HGPS cell (cell line): Measurements from ENCODE around the gene ZDHHC14.

GRCh38 chr6:156886366-156886842, 109.2 kb downstream of the ARID1B start:
- RRBS = no CpG with 5 or more reads among the region's 8 CpGs

DNA sequence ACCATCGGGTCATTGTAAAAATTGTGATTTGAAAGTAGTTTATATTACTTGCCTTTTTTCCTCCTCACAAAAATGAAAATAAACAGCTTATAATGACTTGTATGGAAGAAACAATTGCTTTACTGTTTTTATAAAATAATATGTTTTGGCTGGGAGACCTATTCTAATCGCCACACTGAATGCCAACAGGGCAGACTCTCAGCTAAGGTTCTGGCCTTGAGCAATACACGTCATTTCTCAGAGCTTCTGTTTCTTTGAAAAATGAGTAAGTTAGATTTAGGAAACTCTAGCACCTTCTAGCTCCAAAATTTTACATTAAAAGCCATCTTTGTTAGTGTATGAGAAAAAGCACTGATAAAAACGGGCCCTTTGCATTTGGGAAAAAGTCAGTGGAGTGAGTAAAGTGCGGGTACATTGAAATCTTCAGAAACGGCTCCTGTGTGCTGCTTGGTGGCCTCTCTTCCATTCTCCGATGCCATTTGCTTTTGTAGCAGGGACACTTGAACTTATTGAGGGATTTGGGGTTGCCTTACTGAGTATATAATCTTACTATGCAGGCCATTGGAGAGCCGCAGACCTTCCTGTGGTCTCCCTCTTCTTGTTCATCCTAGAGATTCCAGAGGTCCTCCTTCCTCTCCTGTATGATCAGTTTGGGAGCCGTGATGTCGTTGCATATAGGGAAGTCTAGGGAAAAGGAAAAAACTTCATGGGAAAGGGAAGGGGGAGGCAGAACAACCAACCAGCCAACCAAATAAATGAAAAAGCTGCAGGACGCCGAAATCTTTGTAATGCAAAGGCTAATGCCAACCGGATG, 166.8 kb downstream of the ARID1B start:
- RRBS = no CpG with 5 or more reads among the region's 13 CpGs

- RRBS = no CpG with 5 or more reads among the region's 10 CpGs
Observed at GRCh38 chr6:156975575-156976066, 198.4 kb downstream of the ARID1B start.

DNA sequence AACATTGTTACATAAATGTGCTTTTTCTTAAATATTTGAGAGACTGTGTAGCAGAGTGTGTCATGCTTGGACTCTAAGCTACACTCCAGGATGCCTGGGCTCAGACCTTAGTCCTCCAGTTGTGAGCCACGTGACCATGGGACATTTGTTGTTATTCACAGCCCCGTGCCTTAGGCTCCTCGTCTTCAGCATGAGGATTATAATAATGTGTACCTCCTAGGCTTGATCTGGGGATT, 177.8 kb downstream of the TMEM242 start:
- RRBS = no CpG with 5 or more reads among the region's 3 CpGs

GRCh38 chr6:157206984-157207377, 116.3 kb downstream of the TMEM242 start:
- RRBS = no CpG with 5 or more reads among the region's 14 CpGs

GRCh38 chr6:157313213-157314394, 9.7 kb downstream of the TMEM242 start:
- RRBS = no CpG with 5 or more reads among the region's 38 CpGs

DNA sequence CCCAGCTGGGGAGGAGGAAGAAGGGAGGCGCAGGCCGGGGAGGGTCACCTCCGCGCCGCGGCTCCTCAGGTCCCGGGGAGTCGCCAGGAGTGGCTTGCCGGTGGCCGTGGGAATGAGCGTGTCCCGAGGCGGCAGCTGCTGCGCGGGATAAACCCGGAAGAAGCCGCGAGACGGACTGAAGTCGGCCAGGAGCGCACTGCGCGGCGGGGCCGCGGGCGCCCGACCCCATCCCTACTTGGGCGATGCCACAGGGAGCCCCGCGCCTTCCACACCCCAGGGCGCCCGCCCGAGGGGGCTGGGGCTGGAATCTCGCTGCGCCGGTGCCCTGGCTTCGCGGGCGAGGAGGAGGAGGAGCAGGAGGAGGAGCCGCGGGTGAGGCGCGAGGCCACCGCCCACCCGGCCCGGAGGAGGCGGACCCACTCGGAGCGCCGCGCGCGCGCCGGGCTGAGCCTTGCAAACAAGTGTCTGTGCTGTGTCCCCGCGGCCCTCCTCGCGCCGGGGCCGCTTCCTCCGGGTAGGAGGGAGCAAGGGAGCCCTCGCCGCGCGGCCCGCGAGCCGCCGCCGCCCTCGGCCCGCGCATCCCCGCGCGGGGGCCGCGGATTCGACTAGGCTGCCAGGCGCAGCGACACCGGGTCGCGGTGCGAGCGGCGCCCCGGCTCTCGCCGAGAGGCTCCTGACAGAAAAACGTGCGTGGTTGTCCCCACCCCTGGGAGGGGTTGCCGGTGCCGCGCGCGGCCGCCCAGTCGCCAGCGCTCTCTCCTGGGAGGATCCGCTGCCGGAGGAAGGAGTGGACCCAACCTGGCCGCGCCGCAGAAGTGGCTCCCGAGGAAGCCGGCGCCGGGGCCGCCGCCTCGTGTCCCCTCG, at the start of gene ZDHHC14:
Gene ZDHHC14 (plus strand): TSS at position 447 of the 864 bp plus-strand sequence.
- RRBS = 2% methylated on average over 64 of the region's 115 CpGs

DNA sequence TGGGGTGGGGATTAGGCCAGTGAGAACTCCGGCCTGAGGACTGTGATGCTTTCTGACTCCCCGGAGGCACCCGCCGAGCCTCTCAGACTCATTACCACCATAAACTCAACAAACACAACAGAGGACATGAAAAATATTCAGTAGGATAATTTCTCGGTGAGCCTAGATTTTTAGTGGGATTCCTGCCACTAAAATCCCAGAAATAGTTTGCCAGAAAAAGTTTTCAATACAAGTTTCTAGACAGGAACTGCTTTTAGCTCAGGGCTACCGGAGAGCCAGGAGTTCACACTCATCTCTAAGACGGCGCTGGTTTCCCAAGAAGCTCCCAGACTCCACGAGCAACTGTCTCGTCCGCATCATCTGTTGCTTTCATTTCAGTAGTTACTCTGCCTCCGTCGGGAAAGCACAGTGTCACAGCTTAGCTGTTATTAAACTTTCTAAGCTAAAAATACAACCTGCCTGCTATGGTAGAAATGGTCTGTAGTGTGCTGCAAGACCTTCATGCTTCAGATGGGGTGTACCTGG, 197.4 kb upstream of the SNX9 start:
- RRBS = no CpG with 5 or more reads among the region's 13 CpGs

- RRBS = no CpG with 5 or more reads among the region's 13 CpGs
Observed at GRCh38 chr6:157630263-157631215, 192.5 kb upstream of the SNX9 start.

DNA sequence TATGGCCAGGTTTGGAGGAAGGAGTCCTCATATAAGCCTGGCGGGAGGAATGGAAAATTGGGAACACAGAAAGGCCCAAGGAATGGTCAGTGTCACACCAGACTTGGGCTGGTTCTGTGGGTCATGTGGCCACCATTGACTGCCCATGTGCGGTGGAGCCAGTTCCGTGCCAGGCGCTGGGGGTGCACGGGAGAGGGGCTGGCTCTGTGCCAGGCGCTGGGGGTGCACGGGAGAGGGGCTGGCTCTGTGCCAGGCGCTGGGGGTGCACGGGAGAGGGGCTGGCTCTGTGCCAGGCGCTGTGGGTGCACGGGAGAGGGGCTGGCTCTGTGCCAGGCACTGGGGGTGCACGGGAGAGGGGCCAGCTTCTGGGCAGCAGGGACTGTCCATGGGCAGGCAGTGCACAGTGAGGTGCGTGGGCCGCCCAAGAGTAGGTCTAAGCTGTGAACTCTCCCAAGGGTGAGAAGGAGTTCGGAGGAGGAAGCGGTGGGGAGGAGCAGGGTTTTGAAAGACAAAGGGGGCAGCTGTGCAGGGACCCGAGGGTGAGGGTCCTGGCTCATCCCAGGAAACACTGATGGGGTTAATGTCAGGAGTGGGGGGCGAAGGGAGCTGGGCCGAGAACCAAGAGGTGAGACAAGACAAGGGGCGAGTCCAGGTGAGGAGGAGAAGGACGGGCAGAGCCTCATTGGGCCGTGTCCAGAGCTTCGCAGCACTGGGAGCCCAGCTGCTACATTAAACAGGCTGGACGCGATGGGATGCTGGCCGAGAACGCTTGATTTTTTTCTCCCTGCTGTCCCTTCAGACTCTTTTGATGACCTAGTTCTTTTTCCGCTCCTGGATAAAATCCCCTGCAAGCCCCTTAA, 173.0 kb upstream of the SNX9 start:
- RRBS = no CpG with 5 or more reads among the region's 28 CpGs

DNA sequence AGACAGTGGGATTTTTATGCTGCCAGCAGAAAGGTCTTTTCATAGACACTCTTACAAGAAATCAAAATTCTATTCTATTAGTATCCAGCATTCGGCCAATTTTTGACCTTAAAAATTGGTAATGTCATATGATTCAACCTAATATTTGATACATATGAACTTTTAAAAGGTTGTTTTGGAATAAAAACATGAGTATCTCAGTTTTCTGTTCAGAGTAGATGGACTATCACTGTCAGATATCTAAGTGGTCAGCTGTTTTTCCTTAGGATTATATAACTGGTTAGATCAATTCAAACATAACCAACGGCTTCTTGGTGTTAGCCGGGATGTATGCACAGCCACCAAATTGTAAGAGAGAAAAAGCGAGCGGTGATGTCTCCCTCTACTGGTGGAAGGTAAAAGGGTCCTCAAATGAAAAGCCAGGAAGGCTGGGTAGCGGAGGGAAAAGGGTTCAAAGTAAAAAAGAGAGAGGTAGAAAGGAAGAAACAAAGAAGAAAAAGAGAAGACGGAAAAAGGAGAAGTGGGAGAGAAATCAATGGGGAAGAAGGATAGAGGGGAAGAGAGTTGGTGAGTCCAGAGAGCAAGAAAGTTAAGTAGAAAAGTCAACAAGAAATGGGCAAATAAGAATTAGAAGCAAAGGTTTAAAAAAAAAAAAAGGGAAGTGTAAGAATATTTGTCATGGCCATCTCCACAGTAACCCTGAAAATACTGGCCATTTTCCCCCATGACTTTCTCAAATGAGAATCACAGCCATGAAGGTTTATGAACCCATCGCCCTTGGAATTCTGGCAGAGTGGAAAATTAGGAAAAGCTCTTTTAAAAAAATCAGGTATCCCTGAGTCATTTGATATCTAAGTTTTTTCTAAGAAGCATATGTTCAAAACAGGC, 155.8 kb upstream of the SNX9 start:
- RRBS = no CpG with 5 or more reads among the region's 8 CpGs

DNA sequence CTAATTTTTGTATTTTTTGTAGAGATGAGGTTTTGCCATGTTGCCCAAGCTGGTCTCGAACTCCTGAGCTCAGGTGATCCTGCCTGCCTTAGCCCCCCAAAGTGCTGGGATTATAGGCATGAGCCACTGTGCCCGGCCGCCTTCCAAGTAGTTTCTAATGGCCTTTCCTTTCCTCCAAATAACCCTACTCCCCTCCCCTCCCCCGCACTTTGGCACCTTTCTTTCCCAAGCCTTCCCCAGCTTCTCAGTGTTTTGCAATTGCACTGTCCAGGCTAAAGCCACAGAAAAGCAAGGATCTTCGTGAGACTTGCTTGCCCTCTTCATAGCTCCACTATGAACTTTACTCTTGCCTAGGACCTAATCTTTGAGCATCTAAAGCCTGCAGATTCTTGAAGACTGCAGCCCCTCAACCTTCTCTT, 152.6 kb upstream of the SNX9 start:
- RRBS = no CpG with 5 or more reads among the region's 5 CpGs

DNA sequence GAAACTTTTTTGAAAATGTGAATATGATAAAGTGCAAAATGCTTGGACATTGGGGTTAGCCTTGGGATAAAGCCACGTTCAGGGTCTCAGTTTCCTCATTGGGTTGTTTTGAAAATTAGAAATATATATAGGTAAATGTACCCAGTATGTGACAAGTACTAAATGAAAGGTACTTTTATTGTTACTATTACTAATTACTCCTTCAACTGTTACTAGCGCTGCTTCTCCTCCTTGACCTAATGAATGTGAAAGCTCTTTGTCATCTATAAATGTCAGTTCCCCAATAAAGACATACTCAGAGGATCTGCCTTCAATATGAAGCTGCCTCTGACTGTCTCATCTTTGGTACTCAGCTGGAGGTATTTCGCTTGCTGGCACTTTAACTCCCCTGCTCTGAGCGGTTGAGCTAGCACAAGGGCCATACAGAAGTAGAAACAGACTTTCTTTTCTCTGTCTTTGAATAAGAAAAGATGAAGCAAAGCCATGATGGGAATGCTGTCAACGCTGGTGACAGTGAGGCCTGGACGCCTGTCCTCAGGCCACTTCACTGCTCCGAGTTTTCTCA, 56.2 kb upstream of the SNX9 start:
- RRBS = no CpG with 5 or more reads among the region's 7 CpGs

- RRBS = no CpG with 5 or more reads among the region's 6 CpGs
Observed at GRCh38 chr6:157814775-157815412, 8.2 kb upstream of the SNX9 start.

- RRBS = no CpG with 5 or more reads among the region's 3 CpGs
Observed at GRCh38 chr6:157829897-157830750, 7.1 kb downstream of the SNX9 start.

DNA sequence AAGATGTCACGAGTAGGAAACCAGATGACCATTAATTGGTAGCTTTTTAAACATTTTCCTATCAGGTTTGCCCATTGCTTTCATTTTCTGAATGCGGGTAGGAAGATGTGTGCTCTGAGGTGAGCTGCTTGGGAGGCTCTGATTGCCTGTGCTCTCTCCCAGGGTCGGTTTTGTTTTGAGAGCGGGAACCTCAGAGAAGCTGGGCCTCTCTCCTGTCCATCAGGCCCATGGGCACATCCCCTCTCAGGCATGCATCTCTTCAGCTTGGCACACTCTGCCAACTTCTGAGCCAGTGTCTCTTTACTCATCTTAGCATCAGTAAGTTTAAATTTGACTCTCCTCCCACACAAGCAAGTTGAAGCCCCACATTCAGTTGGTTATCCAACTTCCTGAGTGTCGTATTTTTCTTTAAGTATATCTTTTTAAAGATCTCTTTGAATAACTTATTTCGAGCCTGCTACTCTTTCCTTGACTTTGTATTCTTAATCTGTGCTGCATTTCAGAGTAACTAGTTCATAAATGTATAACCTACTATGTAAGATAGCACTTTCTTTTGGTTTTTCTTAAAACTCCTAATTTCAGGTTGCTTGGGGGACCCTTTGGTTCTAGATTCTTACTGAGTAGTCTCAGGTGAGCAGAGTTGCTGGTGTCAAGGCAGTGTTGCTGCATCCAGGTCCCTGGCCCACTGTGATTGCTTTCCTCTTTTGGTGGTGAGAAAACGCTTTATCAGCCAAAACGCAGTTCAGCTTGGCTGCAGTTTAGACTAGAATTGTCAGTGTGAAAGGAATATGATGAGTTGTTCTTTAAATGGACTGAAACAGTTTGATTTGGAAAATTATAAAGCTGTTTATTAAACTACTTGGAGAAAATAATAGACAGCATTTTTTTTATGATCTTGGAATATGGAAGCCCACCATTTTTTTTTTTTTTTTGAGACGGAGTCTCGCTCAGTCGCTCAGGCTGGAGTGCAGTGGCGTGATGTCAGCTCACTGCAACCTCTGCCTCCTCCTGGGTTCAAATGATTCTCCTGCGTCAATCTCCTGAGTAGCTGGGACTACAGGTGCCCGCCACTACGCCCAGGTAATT, 54.8 kb downstream of the SNX9 start:
- RRBS = no CpG with 5 or more reads among the region's 15 CpGs

GRCh38 chr6:157881183-157882113, 58.4 kb downstream of the SNX9 start:
- RRBS = no CpG with 5 or more reads among the region's 8 CpGs

GRCh38 chr6:157885093-157886029, 62.3 kb downstream of the SNX9 start:
- RRBS = no CpG with 5 or more reads among the region's 12 CpGs

- RRBS = no CpG with 5 or more reads among the region's 11 CpGs
Observed at GRCh38 chr6:157908095-157909405, 73.1 kb upstream of the SYNJ2 start.

DNA sequence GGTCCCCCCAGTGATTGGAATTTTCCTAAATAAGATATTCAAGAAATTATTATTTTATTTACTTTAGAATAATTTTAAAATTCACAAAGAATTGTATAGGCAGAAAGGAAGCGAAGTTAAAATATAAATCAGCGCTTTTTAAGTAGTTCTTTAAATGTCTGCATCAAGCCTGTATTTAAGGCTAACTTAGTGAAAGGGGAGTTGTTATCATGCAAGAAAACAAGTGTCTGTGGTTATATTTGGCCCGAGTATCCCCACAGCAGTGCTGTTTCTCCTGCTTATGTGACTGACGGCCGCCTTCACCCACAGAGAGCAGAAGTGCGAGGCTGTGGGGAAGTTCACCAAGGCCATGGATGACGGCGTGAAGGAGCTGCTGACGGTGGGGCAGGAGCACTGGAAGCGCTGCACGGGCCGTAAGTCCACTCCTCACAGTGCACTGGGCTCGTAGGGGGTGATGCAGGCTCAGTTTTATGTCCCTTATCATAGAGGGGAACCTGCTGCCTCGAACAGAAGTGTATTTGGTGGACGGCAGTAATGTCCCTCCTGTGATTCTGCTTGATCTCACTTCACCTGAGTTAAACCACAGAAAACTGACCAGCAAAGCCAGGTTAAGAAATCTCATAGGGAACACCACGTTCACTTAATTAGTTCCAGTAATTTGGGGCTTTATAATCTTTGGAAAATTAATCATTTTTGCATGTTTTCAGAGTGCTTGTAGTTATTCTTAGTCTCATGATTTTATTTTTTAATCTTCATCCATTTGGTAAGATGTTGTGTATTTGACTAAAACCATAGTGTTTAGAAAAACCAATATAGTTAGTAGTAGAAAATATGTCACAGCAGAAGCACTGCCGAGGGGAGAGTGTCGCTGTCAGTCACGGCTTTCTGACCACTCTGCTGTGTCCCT, 53.1 kb upstream of the SYNJ2 start:
- RRBS = no CpG with 5 or more reads among the region's 19 CpGs